Islet of Langerhans (tissue), 1 donor: ENCODE measurements around the gene AMZ1.

GRCh38 chr7:2647416-2648230 lies 15.8 kb downstream of the TTYH3 start:
- RRBS: 92% methylated on average over 4 of the region's 32 CpGs

- RRBS: 5% methylated on average over 47 of the region's 77 CpGs
Observed at GRCh38 chr7:2687960-2688607, at the start of gene AMZ1. Gene AMZ1, plus strand, starts transcription at chr7:2688202.

DNA sequence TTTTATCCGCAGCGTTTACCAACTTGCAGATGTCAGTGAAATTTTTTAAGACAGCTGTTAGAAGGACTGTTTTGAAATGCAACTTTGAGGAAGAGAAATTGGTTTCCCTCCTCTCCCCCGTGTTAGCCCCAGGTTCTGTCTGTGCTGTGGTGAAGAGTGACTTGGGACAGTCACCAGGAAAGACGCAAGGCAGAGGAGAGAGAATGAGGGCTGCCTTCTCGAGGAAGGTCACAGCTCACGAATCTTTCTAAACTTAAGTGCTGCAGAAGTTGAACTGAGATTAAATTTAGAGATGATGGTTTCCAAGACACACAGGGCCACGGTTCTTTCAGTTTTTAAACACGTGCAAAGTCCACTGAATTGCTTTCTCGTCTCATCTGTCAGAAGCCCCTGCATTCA lies 27.6 kb downstream of the AMZ1 start:
- RRBS: no CpG with 5 or more reads among the region's 9 CpGs

GRCh38 chr7:2980300-2981126 lies 63.2 kb downstream of the CARD11 start:
- RRBS: 94% methylated on average over 6 of the region's 29 CpGs

DNA sequence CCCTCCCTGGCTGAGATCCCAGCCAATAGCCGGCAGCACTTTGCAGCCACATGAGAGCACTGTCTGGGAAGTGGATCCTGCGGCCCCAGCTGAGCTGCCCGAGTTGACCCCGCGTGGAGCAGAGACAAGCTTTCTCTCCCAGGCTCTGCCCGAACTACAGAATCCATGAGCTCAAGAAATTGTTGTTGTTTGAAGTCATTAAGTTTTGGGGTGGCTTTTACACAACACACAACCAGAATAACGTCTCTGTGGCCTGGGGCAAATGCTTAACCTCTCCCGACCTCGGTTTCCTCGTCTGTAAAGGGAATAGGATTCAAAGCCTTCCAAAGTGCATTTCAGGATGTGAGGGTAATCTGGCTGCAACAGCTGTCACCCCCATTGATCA lies 44.9 kb downstream of the CARD11 start:
- RRBS: no CpG with 5 or more reads among the region's 10 CpGs

GRCh38 chr7:3158228-3158795 lies 114.6 kb upstream of the CARD11 start:
- RRBS: no CpG with 5 or more reads among the region's 12 CpGs

GRCh38 chr7:3159458-3159878 lies 115.8 kb upstream of the CARD11 start:
- RRBS: no CpG with 5 or more reads among the region's 3 CpGs

DNA sequence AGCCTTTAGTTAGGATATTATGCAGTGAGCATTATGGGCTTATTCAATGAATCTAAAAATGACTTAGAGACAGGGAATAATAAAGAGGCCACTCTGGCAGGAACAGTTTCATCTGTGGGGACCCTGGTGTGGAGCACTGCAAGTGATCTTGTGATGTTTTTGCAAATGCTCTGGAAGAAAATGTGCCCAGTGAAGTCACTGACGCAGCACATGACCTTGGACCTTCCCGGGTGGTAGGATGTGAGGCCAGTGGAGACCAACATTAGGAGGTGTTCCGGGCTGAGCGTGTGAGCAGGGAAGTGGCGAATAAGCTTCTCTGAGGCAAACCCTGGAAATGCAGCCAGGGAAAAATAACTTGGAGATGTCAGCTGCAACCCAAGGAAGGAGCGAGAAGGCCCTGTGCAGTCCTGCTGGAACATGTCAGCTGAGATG lies 18.7 kb upstream of the SDK1 start:
- RRBS: 70% methylated on average over 2 of the region's 6 CpGs

GRCh38 chr7:3943676-3944085 lies 642.6 kb downstream of the SDK1 start:
- RRBS: no CpG with 5 or more reads among the region's 7 CpGs

DNA sequence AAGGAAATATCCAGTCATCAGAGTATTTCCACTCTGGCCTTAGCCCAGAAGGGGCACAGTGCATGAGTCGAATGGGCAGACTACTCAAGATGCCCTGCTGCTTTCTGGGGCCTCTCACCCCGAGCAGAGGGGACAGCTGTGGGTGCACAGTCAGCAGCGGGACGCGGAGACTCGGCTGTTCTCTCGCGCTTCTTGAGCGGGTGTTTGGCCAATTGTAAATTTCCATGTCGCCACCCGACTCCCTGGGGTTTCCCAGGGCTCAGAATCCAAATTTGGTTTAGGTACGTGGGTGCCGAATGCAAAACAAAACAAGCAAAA lies 671.5 kb downstream of the SDK1 start:
- RRBS: no CpG with 5 or more reads among the region's 13 CpGs

DNA sequence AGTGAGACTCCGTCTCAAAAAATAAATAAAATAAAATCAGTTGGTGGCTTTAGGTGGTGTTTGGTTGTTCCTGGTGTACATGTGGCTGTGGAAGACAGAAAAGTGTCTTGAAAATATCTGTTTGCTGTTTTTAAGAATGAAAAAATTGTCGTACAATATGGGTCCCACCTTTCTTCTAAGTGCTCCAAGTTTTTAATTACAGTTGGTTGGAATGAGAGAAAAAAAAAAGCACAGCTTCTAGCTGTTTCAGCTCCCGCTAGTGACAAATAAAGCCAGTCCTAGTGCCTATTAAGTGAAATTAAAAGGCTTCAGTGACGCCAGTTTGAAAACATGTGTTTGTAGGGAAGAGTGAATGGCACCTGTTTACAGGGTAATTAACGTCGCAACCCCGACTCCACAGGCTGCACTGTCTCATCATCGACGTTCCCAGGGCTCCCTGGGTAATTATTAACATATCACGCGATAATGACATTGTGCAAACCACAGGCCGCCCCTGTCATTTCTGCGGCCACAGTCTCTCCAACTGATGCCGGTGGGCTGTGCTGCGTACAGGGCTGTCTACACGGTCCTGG lies 492.2 kb upstream of the FOXK1 start:
- RRBS: no CpG with 5 or more reads among the region's 16 CpGs

- RRBS: no CpG with 5 or more reads among the region's 18 CpGs
Observed at GRCh38 chr7:4694481-4695432, 12.7 kb downstream of the FOXK1 start.

GRCh38 chr7:4745777-4746735 lies 29.4 kb upstream of the AP5Z1 start:
- RRBS: no CpG with 5 or more reads among the region's 12 CpGs

DNA sequence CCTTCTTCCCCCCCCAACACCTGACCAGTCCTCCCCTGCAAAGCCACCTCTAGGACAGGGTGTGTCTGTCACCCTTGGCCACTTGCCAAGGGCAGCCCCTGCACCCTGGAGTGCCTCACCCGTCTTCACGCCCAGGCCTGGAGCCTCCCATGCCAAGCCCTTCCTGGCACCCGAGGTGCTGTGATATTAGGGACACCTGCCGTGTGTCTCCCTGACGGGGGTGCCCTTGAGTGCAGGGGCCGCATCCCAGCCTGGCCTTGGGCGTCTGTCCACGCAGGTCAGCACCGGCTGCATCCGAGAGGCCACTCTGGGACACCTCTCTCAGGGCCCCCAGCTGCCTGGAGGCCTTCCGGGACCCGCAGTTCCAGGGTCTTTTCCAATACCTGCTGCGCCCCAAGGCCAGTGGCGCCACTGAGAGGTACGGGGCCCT lies 12.5 kb downstream of the AP5Z1 start:
- RRBS: 94% methylated on average over 3 of the region's 15 CpGs

DNA sequence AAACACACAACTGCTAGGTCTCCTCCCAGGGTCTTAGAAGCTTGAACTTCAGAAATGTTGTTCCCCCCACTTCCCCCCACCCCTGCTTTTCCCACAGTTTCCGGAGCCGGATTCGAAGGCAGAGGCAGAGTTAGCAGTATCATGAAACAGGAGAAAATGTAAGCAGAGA lies 1.8 kb downstream of the RADIL start:
- RRBS: no CpG with 5 or more reads among the region's 3 CpGs

- RRBS: 97% methylated on average over 8 of the region's 22 CpGs
Observed at GRCh38 chr7:5217731-5218532, 27.9 kb downstream of the WIPI2 start.

- RRBS: 90% methylated on average over 4 of the region's 10 CpGs
Observed at GRCh38 chr7:5289367-5289893, 6.7 kb downstream of the SLC29A4 start.

DNA sequence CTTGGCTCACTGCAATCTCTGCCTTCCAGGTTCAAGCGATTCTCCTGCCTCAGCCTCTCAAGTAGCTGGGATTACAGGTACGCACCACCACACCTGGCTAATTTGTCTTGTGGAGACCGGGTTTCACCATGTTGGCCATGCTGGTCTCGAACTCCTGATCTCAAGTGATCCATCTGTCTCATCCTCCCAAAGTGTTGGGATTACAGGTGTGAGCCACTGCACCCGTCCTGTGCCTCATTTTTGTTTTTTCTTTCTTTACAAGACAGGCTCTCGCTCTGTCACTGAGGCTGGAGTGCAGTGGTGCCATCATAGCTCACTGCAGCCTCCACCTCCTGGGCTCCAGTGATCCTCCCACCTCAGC lies 21.8 kb downstream of the SLC29A4 start:
- RRBS: no CpG with 5 or more reads among the region's 6 CpGs

- RRBS: no CpG with 5 or more reads among the region's 15 CpGs
Observed at GRCh38 chr7:5489899-5490274, 23.7 kb downstream of the FBXL18 start.

DNA sequence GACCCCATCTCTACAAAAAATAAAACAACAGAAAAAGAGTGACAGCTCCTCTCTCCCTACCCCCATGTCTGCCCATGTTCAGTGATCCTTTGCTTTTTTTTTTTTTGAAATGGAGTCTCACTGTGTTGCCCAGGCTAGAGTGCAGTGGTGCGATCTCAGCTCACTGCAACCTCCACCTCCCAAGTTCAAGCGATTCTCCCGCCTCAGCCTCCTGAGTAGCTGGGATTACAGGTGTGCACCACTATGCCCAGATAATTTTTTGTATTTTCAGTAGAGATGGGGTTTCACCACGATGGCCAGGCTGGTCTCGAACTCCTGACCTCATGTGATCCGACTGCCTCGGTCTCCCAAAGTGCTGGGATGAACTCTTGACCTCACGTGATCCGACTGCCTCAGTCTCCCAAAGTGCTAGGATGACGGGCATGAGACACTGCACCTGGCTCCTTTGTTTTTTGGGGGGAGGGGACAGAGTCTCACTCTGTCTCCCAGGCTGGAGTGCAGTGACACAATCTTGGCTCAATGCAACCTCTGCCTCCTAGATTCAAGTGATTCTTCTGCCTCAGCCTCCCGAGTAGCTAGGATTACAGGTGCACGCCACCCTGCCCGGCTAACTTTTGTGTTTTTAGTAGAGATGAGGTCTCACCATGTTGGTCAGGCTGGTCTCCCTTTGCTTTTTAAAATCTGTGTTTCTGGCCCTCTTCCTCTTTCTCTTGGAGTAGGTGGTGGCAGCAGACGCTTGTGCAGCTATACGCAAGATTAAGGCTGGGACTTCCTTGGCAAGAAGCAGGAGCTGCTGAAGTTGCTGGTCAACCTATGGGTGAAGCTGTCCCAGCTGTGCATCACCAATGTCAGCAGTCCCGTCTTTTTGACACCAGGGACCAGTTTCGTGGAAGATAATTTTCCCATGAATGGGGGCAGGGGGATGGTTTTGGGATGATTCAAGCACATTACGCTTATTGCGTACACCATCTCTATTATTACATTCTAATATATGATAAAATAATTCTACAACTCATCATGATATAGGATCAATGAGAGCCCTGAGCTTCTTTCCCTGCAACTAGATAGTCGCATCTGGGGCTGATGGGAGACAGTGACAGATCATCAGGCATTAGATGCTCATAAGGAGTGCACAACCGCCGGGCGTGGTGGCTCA lies 6.4 kb downstream of the ACTB start:
- RRBS: no CpG with 5 or more reads among the region's 23 CpGs